SEM (cell line): ENCODE measurements around the gene L3MBTL4.

- PRO-cap, result no peak
Measured at GRCh38 chr18:3992798-3993417, 462.2 kb downstream of the DLGAP1 start.

DNA sequence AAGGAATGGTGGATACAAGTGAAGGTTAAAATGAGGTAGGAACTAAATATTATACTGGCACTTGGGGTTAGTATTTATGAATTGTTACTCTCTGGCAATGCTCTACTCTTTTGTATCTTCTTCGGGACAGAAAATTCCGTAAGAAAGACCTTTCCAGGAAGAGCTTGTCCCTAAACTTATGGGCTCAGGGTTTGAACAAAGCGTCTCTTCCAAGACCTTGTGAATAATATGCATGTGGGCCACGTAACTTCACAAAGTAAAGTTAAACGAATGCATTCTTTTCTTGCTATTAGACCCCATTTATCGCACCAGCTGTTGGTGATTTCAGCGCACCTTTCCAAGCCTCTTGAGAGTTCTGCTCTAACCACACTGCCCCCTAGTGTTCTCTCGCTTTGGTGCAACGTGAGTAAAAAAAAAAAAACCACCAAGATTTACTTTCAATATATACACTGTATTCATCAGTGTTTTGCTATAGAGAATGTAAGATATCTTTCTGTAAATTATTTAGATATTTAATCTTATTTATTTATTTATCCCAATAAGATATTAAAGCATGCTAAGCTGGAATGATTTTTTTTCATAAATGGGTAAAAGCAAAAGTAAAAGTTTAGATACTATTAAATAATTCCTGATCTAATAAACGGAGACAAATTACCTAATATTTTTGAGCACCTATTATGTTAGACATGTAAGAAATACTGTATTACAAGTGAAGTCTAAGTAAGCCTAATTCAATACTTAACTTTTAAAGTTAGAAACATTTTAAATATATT, 459.6 kb downstream of the DLGAP1 start:
- PRO-cap, result no peak

DNA sequence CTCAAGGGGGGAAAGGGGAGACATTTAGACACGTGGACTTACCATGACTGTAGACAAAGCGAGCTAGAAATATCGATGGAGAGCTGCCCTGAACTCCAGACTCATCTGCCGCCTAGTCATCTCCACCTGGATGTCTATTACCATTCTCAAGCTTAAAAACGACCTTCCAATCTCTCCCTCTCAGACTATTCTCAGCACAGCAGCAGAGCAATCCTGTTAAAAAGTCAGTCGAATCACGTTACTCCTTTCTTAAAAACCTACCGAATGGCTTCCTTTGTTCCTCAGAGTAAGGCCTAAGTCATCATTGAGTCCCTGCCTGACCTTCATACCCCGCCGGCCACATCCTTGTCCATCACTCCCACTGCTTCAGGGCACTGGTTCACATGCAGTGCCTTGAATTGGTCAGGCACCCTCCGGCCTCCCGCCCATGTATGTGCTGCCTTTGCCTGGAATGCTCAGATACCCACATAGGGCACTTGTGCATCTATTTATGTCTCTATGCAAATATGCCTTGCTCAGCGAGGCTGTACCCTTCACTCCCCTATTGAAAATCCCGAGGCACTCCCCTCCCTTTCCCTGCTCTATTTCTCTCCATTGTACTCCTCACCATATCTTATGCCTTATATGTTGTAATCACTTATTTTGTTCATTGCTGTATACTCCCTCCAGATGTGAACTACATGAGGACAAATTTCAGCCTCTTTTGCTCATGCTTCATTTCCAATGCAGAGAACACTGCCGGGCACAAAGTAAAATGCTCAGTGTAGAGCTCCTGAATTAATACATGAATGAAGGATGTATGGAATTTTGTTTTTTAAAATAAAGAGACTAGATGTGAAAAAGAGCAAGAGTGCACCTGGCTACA, 206.3 kb downstream of the DLGAP1 start:
- PRO-cap, result no peak

GRCh38 chr18:5237653-5238241, 40.7 kb upstream of the AKAIN1 start:
- PRO-cap, result bidirectional peak, plus-strand start at chr18:5238097, minus-strand start at chr18:5237778

DNA sequence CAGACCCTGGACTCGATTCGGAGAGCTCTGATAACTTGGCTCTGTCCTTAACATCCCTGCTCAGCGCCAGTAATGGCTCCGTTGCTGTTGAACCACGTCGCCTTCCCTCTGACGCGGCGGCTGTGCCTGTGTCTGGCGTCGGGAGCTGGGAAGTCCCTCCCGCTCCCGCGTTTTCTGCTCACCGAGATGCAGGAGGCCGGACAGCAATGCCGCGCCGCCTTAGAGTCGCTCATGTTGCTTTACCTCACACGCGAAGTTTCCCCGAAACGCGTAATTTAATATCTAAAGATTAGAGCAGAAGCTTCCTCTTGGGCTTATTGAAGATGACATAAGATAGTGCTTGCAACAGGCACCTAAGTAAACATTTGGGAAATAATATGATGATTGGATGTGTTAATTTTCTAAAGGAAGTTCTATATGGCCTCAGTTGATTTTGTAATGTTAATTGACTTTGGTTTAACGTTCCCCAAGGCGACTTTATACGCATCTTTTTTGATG, 1.4 kb upstream of the ZBTB14 start:
- PRO-cap, result bidirectional peak, plus-strand start at position 117 of the sequence, minus-strand start at position 74 of the sequence

DNA sequence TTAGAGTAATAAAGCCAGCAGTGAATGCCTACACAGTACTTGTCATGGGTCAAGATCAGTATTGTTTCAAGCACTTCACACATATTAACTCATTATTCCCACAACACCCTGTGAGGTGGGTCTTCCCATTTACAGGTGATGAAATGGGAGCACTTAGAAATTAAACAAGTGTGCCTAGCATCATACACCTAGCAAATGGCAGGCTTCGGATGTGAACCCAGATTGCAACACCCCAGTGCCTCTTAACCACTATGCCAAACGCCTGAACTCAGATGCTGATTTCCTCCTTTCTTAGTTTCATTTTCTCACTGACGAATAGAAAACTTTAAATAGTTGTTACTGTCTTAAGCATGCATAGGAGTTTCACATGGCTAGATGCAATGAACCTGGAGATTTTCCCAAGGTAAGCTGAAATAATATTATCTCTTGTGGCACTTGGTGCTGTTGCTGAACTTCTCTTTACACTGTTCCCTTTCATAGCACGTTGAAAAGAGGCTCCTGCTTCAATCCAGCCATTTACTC, 14.6 kb upstream of the ZBTB14 start:
- PRO-cap, result no peak

- PRO-cap, result no peak
Measured at GRCh38 chr18:5478008-5478633, 65.7 kb downstream of the EPB41L3 start.

DNA sequence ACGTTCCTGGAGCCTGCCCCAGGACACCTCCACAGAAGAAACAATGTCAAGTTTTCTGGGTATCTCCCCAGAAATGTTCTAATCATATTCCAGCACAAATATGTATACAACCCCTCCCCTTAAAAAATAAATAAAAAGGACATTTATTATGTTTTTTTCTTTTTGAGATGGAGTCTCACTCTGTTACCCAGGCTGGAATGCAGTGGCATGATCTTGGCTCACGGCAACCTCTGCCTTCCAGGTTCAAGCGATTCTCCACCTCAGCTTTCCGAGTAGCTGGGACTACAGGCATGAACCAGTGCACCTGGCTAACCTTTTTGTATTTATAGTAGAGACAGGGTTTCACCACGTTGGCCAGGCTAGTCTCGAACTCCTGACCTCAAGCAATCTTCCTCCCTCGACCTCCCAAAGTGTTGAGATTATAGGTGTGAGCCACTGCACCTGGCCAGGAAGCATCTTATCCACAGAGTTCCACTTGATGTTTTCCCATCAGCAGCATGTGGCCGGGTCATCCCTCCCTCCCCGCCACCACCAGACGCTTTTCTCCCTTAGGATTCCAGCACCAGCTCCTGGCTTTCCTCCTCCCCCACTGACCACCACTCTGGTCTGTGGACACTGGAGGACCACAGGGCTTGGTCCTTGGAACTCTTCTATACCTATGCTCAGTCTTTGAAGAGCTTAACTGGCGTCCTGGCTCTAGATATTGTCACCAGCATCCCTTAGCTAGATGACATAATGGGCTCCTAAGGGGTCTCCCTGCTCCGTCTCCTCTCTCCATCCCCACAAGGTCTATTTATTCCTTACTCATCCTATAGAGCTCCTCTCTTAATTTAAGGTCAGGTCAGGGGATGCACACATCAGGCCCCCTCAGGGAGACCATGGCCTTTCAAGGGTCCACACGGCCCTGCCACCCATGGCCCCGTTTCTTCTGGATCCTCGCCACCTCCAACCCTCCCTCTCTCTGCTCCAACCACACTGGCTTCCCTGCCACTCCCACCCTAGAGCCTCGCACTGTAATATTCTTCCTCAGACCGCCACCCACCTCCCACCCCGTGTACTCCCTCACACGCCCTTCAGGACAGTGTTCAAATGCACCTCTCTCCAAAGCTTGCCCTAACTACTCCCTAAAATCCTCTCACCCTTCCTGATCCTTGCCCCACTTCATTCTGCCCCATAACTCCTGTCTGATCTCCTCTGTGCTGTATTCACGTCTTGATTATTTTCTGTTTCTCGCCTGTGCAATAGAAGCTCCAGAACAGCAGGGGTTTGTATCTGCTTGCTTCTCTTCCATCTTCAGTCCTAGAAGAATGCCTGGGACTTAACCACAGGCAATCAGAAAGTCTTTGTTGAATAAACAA, 26.0 kb downstream of the EPB41L3 start:
- PRO-cap, result no peak

DNA sequence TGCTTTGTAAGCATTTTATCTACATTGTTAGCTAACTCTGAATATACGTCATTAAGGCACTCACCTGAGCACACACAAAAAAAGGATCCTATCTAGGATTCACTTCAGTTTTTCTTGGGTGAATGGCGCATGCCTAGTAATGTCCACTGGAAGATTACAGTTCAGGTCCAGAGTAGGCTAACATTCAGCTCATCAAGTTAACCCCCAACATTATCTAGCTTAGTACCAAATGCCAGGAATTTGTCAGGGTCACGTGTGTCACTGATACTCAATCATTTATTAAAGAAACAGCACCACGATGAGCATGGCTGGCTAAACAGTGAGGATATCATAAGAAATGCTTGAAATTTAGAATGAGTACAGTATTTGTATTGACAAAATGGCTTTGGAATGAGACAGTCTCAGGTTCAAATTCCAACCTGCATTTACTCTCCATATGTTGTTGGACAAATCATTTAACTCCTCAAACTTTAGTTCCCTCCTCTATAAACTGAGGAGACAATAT, 22.6 kb downstream of the EPB41L3 start:
- PRO-cap, result no peak

DNA sequence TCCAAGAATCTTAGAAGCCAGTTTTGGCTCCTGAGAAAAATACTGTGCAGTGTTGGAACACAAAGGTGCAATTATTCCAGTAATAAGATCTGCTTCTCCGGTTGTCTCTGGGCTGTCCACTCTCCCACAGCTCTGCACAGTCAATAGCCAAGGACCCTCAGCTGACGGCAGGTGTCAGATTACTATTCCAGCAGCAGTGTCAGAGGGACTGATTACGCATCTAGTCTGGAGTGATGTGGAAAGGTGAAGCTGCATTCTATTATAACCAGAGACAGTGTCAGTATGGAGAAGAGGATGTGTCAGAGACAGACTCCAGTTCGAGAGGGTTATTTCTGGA, 163.5 kb upstream of the TMEM200C start:
- PRO-cap, result no peak

- PRO-cap, result no peak
Measured at GRCh38 chr18:6210783-6211417, 203.8 kb downstream of the L3MBTL4 start.

DNA sequence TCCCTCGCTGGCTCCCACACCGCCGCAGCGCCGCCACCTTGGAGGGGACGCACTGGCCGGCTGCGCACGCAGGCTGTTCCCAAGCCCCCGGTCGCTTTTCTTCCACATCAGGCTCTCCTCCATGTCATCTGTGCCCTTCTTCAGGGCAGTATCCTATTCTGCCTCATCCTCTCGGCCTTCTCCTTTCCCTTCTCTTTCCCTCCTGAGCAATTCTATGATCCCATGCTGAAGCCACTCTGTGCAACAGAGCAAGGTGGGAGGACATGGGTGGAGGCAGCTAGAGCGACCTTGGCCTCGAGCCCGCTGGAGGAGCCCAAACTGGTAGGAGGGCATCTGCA, 130.2 kb downstream of the L3MBTL4 start:
- PRO-cap, result no peak

- PRO-cap, result no peak
Measured at GRCh38 chr18:6362598-6362797, 52.2 kb downstream of the L3MBTL4 start.

GRCh38 chr18:6362860-6363059, 52.0 kb downstream of the L3MBTL4 start:
- PRO-cap, result no peak

DNA sequence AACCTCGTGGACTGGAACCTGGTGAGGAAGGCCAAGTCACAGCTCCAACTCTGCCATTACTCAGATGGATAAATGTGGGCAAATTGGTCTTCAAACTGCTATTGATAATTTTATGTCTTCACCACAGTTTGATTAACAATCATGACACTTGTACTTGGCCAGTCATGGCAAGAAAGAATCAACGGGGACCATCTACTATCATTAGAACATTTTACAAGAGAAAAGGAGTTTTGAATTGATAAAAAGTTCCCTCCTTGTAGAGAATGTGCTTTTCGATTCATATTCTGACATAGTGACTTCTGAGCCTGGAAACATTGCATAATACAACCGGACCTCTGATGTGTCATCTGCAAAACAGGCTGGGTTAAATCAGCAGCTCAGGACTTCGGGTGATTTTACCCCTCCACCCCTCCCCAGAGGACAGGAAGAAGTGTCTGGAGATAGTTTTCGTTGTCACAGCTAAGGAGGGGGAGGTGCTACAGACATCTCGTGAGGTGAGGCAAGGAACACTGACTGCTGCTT, 8.5 kb downstream of the L3MBTL4 start:
- PRO-cap, result no peak

DNA sequence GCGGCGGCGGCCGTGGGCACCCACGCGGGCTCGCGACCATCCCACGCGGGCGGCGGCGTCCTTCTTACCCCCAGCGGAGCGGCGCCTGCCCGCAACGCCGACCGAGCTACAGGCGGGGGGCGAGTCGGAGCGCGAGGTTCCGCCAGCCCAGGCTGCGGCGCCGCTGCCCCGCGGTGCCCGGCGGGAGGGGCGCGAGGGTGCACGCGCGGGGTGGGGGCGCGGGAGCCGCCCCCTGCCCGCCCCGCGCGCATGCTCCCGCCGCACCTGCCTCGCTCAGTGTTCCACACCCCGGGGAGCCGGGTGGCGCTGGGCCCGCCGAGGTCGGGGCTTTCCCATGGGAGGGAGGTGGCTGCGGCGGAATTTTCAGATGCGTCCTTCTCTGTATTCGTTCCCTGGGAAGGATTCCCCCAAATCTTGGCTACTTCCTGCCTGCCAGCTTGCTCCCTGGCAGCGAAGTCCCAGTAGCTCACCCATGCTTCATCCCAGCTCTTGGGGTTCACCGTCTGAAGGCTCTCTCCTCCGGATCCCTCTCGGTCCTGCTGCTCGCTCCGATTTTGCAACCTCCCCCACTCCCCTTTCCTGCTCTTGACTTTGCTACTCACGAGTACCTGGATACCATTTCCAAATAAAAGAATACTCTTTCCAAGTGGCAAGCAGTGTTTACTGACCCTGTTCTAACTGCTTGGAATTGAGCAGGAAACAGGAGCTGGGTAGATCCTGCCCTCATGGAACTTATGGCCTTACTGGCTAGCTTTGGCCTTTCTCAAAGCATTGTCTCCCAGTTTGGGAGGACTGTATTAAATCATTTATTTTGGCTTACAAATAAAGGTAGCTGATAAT, at the start of gene L3MBTL4:
L3MBTL4 (minus strand) TSS at position 179 of the 840 bp plus-strand sequence.
- PRO-cap, result bidirectional peak, plus-strand start at position 109 of the sequence, minus-strand start at position 110 of the sequence; bidirectional peak, plus-strand start at position 269 of the sequence, minus-strand start at position 281 of the sequence; unidirectional peak, minus-strand start at position 505 of the sequence; unidirectional peak, minus-strand start at position 569 of the sequence

GRCh38 chr18:6834263-6834870, 104.9 kb downstream of the ARHGAP28 start:
- PRO-cap, result no peak

GRCh38 chr18:6947118-6947939, 170.3 kb downstream of the LAMA1 start:
- PRO-cap, result no peak

DNA sequence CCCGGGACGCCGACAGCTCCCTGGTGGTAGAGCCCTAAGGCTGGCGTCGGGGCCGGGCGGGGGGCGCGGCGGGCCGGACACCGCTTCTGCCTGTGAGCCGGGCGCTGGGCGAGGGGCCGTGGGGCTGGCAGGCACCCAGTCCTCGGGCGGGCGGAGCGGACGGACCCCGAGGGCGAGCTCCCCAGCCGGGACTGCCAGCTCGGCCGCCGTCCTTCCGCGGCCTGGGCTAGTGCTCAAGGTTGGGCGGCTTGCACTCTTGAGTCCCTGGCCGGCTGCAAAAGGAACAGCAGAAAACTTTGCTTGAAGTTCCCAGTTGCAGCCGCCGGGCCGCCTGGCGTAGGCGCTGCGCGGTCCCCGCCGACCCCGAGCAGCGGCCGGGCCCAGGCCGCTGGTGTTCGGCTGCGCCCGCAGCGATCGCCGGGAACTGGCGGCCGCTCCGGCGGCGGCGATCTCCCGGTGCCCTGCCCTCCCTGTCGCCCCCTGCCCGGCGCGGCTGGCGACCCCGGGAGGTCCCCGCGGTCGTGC, 890 bp downstream of the PTPRM start:
- PRO-cap, result no peak

DNA sequence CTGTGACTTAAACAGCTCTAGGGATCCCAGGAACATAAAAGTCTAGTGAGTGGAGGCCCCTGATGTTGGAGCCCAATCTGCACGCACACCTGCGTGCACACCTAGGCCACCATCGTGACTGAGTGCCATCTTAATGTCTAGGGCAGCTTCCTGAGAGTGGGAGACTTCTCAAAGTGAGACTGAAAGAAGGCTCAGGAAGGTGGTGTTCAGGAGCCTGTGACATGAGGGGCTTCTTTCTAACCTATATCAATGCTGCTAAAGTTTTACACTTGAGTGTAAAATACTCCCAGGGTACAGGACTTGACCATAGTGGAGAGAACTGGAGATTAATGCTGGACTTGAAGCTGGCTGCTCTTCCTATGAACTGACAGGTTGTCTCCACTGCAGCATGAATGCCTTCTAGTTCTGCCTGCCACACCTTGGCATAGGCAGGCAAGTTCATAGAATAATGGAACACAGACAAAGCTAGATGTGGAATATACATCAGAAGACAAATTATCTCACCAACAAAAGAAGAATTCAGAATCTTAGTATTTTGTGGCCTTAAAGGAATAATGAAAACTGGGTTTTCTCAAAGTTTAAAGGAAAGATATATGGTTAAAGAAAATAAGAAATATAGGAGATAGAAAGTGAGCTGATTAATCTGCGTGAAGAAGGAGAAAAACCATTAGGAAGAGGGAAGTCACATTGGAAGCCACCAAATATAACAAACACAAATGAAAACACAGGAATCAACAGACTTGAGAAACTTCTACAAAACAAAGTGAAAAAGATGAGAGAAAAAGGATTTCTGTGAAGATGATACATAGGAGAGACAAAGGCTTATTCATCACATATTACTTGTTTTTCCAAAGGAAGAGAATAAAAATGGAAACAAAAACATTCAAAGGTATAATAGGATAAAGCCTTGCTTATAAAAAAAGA, 106.0 kb downstream of the PTPRM start:
- PRO-cap, result no peak